ENCODE measurements around a stretch of chr2.

- PRO-cap, 2 experiments: peak in 2 of 2 experiments; most common minus-strand start chr2:176501182 (in 1)
Measured at GRCh38 chr2:176500902-176501511, 231.8 kb downstream of the MTX2 start.

DNA sequence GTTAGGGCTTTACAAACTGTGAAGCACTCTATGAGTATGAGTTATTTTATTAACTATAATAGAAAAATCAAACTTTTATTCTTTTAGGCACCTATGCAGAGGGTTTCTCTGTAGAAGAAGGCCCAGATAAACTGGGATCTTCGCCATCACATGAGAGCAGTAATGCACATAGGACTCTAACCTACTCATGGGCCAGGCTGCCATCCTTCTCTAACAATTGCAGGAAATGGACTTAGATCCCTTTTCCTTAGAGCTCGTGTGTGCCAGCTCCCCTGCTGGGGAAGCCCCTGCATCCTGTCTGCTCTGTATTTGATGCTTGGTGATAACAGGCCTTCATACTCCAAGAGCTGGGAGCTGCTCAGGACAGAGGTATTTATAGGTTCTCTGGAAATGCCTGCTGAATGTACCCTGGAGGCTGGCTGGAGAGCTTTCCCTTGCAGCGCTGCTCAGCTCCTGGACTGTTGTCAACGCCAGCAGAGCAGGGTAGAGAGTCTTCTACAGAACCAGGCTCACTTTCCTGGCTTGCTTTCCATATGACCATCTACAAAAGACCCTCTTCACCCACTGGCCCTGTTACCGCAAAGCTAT is 249.6 kb downstream of the MTX2 start:
- PRO-cap, 2 experiments: no peak in any of the 2 experiments

GRCh38 chr2:177170086-177170950 is 42.3 kb upstream of the HNRNPA3 start:
- PRO-cap, 2 experiments: no peak in any of the 2 experiments

DNA sequence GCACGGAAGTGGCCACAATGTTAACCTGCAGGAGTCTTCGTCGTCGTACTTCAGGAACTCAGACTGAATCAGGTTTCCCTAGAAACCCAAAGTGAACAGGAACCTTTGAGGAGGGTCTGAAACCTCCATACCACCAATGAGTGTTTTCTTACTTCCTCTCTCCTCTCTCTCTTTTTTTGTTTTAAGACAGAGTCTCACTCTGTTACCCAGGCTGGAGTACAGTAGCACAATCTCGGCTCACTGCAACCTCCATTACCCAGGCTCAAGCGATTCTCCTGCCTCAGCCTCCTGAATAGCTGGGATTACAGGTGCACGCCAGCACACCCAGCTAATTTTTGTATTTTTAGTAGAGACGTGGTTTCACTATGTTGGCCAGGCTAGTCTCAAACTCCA is 25.8 kb upstream of the NFE2L2 start:
- PRO-cap, 2 experiments: no peak in any of the 2 experiments

DNA sequence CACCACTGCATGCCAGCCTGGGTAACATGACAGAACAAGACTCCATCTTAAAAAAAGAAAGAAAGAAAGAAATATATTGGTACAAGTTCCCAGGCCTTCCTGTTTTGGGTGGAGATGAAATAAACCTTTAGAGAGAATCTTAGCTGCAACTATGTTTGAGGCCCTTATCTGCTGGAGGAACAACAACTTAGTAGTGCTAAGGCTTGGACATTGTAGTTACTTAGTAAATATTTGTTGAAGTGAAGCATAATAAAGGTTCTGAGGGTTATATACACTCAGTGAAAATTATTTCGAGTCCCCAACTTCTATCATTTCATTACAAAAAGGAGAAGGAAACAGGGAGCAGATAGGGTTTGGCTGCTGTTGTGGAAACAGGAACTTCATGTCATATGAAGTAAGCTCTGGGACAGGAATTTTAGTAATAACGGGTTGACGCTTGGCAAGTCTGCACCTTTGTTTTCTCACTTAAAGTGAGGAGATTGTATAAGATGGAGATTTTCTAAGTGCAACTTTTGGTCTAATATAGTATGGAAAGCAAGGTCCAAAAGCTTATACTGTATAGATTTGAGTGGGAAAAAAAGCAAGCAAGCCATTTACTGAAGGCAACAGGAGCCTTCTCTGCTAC is 40.0 kb upstream of the AGPS start:
- PRO-cap, 2 experiments: no peak in any of the 2 experiments

- PRO-cap, 2 experiments: no peak in any of the 2 experiments
Measured at GRCh38 chr2:177551214-177552204, 1.1 kb downstream of the TTC30B start.

- PRO-cap, 2 experiments: no peak in any of the 2 experiments
Measured at GRCh38 chr2:177634903-177635370, 16.4 kb upstream of the TTC30A start.

DNA sequence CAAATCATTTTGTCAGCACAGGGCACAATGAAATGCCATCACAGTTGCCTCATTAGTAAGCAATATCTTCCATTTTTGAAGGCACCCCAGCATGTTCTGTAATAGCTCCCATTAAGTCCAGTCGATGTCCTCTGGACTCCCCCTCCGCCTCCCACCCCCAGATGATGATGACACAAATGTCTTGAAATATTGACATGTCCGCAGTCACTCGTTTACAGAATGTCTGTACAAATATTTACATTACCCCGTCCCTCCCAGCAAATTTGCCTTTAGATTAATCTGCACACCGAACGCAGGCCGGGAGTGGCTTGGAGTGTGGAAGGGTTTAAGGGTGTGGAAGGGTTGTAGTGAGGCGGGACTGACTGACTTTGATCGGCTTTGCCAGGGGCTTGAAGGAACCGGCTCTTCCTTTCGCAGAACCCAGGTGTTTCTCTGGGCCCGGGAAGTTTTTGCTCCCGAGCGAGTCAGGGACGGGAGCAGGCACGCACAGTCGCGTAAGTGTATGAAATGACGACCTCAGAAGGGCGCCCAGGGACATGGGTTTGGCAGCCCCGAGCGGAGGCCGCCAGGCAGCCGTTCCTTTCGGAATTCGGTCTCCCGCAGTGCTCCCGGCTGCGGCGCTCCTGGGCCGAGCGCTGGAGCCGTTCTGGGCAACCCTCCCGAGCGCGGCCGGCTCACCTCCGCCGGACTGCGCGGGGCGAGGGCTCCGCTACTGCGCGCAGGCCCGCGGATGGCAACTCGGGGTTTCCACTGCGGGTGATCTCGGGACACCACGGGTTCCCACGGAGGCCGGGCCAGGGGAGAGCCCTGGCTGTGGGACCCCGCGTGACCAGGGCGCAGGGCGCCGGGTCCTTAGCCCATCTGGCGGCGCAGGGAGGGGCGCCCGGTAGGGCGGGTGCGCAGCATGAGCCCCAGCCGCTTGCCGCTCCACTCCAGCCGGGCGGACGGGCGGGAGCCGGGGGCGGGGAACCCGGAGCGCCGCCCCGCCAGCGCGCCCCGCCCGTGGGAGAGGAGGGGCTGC is 556 bp upstream of the OSBPL6 start:
- PRO-cap, 2 experiments: no peak in any of the 2 experiments

- PRO-cap, 2 experiments: no peak in any of the 2 experiments
Measured at GRCh38 chr2:178242070-178242799, 47.9 kb downstream of the OSBPL6 start.

- PRO-cap, 2 experiments: no peak in any of the 2 experiments
Measured at GRCh38 chr2:178547492-178547786, 67.2 kb downstream of the PLEKHA3 start.

DNA sequence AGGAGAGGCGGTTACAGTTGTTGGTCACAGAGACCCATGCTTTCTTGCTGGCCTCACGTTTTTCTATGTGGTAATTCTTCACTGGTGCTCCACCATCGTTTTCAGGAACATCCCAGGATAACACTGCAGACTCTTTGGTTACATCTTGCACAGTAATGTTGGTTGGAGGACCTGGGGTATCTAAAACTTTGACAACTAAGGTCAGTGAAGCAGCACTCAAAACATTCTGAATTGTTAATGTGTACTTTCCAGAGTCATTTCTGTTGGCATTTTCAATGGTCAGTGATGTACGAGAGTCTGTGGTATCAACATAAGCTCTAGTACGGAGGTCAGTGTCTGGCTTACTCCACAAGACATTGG is 79.1 kb downstream of the PLEKHA3 start:
- PRO-cap, 2 experiments: no peak in any of the 2 experiments

DNA sequence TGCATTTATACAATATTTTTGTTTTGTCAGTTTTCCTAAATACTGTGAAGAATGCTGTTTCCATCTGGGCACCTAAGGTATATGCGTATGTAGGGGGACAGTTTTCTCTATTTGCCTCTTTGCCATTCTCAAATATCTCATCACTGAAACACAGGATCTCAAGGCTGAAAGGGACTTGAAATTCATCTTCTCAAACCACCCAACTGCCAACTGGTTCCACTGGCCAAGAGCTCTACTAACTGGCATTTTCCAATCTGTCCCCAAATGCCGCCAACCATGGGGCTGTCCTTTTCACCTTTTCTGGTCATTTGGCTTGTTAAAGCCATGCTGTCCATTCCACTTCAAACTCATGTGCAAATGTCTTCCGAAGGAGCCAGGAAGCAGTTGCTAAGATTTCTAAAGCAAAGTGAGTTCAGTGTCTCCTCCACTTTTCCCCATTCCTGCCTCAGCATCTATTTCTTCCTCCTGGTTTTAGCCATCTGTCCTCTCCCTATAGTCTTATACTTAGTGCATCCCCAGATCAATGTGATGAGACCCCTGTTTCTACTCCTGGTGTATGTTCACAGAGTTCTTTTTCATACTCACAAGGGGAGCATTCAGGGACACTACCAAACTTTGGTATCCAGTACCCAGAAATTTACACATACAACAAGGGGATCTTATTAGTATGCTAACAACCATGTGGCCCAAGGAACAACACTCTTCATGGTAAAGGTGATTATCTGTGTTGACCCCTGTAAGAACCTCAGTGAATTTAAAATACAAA is 14.4 kb downstream of the TTN start:
- PRO-cap, 2 experiments: no peak in any of the 2 experiments

GRCh38 chr2:179051286-179051727 is 1.4 kb upstream of the CCDC141 start:
- PRO-cap, 2 experiments: no peak in any of the 2 experiments

GRCh38 chr2:179125722-179126751 is 76.1 kb upstream of the CCDC141 start:
- PRO-cap, 2 experiments: no peak in any of the 2 experiments

- PRO-cap, 2 experiments: no peak in any of the 2 experiments
Measured at GRCh38 chr2:179140588-179141444, 90.9 kb upstream of the CCDC141 start.

DNA sequence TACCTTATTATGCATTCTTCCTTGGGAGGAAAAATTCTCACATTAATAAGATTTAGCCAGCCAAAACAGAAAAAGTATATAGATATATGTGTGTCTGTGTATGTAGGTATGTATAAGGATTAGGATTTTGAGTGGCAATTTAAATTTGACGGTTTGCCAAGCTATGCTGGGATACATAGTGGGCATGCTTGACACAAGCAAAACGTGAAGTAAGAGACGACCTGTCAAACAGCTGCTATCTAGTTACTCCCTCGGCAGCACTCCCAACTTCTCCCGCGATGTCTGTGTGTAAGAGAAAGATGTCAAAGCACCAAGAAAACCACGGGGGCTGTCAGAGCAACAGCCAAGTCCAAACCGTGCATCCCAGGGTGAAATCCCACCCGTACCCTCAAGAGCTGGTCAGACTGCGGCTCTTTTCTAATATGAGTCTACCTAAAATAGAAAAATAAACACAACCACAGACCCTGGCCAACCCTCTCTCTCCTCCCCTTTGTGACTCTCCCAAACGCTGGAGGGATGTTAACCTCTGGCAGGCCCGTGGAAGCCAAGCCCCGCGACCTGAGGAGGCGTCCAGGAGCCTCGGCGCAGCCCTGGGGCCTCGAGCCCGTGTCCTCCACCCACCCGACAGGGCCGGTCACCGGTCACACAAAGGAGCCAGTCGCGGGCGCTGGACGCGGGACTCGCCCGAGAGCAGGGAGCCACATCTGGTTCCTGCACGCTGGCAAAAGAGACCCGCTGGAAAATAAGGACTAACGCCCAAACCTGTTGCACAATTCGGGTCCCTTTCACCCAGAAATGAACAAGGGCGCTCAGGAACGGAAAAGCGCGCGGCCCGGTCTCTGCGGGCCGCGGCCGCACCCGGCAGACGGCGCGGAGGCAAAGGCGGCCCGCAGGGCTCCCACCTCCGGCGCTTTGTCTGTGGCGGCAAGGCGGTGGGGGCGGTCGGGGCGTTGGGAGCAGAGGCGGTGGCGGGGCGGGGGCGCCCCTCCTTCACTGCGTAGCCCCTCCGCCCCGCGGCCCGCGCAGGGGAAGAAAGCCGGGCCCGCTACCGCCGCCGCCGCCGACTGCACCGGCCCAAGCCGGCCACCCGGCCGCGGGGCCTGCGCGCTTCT is 920 bp downstream of the SESTD1 start:
- PRO-cap, 2 experiments: peak in 2 of 2 experiments; most common plus-strand start position 864 of the sequence (in 2); most common minus-strand start position 918 of the sequence (in 2)

DNA sequence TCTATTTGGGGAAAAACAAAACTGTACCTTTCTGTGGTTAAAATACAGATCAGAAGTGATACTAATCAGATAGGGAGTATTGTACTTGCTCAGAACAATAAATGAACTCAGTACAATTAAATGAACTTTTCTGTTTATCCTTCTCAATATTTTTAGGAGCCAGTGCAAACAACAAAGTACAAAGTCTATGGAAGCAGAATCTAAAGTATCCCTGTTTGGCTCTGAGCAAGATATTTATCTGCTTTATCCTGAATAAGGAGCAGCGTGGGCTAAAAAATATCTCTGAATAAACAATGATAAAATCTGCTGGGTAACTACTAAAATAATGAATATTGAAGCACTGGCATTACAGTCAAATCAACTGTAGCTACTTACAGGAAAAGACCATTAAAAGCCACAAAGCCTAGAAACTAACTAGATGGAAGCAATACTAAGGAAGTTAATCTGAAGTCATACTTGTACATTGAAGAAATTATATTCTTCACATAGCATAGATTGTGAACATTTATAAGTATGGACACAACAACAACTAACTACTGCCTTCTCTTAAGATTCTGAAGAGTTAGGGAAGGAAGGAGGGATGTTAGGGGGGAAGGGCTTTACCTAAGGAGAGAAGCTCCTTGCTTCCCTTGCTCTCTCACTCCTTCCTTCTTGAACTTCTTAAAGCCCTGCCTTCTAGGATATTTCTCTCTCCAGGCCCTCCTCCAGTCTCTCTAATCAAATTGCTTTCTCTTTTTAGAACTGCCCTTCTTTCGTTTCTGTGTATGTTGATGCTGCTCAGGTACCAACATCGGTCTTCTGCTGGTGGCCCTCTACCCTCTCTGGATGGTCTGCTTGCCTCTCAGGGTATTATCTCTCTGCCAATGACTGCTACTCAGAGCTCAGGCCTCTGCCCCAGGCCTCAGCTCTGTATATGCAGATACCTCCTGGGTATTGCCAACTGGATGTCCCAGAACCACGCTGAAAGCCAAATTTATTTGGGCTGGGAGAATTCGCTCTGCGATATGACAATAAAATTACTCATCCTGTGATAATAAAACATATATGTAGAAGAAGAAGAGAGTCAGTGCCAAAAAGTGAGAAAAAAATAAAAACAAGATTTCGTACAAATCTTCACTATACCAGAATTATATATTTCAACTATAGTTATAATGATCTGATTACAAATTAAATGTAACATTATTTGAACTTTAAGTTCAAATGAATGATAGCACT is 286.8 kb downstream of the ZNF385B start:
- PRO-cap, 2 experiments: no peak in any of the 2 experiments

- PRO-cap, 2 experiments: no peak in any of the 2 experiments
Measured at GRCh38 chr2:180057301-180057626, 50.2 kb upstream of the CWC22 start.

DNA sequence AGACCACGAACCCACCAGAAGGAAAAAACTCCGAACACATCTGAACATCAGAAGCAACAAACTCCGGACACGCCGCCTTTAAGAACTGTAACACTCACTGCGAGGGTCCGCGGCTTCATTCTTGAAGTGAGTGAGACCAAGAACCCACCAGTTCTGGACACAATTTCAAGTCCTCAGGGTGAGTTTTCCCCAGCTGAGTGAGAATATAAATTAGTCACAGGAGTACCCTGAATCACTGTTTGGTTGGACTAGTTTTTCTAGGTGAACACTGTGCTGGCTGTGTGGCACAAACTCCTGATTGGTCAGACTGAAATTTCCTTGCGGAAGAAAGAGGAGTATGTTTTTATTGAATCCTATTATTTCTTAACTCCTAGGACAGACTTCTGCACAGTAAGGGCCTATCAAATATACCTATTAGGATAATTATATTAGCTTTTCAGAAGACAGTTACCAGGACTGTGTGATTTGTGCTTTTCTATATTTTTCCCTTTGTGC is 288.1 kb upstream of the UBE2E3 start:
- PRO-cap, 2 experiments: no peak in any of the 2 experiments

GRCh38 chr2:181304077-181304472 is 153.1 kb upstream of the ITGA4 start:
- PRO-cap, 2 experiments: no peak in any of the 2 experiments

All from Colon Carcinoma Metastatic in the Brain (tissue), 2 donors.